Natural killer cell (primary cell): Measurements from ENCODE around the genes CNIH3, SRP9 and EPHX1.

GRCh38 chr1:224388593-224389193, 32.0 kb downstream of the CNIH4 start:
- PRO-cap: no peak

DNA sequence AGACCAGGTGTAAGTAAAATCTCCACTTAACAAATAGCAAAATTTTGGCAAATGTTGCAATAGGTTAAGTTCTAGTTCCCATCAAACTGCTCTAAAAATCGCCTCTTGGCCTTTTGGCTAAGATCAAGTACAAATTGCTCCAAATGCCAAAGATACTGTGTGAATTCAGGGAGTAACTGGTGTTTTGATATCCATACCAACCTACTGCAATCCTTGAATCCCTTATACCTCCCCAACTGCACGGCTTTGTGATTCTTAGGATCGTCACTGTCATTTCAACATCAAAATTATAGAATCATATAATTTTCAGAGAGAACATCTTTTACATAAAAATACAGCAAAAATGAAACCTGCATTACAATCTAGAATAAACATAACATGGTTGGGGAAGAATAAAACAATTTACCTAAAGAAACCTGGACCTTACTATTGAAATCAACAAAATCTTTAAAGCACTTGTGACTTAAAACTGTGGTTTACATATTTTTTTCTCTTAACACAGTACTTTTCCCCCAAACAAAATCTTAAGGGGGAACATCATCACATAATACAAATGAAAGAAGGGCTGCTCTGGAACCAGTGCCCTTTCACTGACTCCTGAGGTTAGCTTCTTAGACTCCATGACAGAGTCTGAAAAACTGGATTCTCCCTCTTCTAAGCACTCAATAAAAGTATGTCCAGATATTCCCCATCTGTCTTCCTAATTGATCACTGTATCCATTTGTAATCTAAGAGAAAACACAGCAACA, 15.7 kb downstream of the WDR26 start:
- PRO-cap: no peak

DNA sequence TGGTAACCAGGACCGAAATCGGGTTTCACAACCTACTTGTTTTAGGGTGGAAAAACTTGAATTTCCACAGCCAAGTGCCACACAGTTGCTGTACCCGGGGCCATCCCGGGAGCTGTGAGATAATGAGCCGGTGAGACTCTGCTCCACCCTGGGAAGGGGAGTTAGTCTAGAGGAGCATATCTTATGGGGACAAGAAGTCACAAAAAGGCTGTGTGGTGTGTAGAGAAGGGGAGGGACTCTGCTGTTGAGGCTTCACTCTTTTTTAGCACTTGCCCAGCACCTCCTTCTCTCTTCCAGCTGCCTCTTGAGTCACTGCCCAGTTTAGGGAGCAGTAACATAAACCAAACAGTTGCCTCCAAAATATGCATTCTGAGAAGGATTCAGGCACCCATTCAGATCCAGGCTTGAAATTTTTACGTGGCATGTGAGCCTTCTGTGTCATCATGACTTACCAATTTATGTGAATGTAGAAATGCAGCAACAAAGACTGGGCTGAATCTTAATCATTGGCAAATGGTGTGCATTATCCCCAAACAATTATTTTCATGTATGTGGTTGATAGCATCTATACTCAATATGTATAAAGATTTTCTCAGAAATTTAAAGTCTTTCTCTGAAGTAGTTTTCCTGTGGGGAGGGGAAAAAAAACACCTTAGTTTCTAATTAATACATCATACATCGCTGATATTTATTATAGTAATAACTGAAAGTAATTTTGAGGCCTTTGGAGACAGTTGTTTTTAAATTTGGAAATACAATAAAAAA, 850 bp upstream of the WDR26 start:
- PRO-cap: no peak

DNA sequence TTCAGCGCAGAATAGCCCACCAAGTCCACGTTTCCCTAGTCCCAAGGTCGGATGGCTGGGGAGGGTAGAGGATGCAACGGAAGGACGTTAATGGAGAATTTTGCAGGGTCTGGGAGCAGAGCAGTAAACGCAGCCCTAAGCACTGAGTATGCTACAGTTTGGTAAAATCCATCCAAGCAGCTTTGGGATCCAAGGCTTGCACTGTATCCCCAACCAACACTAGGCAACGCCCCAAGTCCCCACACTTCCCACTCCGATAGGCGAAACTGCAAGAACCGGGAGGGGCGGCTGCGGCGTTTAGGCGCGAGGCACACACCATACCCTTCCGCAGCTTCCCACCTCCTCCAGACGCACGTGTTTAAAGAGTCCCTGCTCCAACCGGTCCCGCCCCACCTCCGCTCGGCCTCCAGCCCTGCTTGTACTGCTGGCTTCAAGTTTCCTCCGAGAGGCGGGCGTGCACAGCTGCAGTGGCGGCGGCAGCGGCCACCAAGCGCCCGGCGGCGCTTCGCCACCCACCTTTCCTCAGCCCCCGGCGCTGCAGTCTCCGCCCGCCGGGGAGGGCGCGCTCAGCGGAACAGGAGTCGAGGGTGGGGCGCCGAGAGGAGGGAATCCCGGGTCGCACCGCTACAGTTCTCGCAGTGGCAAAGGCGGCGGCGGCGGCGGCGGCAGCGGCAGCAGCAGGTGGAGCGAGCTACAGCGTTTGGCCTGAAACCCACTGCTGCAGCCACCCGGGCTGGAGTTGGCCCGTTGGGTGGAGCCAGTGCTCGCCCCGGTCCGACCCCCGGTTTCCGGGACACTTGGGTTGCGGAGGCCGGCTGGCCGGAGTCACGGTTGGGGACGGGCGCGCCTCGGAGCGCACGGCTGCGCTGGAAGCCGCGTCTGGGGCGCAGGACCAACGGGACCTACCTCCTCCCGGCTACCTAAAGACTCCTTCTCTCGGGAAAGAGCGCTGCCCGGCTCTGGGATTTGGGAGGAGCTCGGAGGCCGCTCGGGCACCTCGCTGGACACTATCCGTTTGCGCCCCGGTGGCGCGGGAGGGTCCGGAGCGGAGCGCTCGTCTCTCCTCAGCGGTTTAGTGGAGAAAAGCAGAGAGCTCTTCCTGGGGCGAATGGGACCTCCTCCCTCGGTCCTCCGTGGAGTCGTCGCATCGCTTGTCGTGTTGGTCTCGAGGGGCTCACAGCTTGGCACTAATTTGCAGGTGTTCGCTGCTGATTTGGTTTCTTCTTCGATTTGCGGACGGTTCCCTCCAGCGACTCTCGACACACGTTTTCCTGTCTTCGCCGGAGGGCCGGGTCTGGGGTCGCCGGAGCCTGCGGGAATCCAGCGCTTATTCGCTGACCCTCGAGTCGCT, at the start of gene CNIH3:
TSS of gene CNIH3 (plus strand) at position 636 of the 1,351 bp plus-strand sequence.
- PRO-cap: no peak

- PRO-cap: no peak
These were observed 26.2 kb downstream of the LBR start for GRCh38 chr1:225401615-225402145.

DNA sequence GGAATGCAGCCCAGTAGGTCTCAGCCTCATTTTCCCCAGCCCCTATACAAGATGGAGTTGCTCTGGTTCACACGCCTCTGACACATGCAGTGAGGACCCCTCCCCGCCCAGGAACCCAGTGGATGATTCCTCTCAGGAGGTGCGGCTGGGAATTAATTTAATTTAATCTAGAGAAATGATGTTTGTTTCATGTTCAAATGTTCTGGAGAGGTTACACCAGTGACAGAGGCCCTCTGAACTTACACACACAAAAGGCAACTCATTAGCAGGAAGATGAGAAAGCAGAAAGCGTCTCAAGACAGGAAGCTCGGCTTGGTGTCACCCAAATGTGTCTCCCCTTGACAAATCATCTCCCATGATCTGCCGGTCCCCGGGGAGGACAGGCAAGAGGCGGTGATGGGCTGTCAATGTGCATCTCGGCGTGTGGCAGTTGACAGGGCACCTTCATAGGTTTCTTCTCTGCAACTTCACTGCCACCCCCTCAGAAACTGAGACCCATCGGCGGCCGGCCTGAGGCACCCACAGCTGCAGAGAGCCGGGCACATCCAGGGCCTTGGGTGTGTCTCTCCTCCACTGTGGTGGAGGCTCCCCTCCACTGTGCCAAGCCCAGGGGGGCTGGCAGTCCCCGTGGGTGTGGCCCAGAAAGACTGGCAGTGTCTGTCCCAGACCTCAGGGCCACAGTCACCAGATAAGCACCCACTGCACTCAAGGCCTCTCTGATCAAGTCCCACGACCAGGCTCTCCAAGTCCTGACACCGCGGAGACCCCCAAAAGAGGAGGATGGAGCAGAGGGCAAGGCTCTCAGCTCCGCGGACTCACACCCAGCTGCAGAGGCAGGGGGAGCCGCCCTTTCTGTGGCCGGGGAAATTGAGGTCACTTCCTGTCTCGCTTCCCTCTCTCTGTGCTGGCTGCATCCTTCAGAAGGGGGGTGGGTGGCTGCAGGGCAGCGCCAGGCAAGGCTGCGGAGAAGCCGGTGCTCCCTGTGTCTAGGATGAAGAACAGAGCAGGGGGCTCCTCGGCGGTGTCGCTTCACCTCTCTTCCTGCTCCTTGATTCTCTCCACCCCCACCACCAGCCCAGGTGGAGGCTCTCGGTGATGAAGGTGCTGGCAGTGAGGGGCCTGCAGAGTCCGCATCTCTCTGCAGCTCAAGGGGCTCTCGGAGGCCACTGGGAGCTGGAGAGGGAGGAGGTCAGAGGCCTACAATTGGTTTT, 39.5 kb upstream of the LBR start:
- PRO-cap: bidirectional peak, plus-strand start at position 414 of the sequence, minus-strand start at position 253 of the sequence; bidirectional peak, plus-strand start at position 665 of the sequence, minus-strand start at position 577 of the sequence; bidirectional peak, plus-strand start at position 920 of the sequence, minus-strand start at position 827 of the sequence

- PRO-cap: no peak
These were observed 41.9 kb upstream of the SRP9 start for GRCh38 chr1:225735495-225736278.

DNA sequence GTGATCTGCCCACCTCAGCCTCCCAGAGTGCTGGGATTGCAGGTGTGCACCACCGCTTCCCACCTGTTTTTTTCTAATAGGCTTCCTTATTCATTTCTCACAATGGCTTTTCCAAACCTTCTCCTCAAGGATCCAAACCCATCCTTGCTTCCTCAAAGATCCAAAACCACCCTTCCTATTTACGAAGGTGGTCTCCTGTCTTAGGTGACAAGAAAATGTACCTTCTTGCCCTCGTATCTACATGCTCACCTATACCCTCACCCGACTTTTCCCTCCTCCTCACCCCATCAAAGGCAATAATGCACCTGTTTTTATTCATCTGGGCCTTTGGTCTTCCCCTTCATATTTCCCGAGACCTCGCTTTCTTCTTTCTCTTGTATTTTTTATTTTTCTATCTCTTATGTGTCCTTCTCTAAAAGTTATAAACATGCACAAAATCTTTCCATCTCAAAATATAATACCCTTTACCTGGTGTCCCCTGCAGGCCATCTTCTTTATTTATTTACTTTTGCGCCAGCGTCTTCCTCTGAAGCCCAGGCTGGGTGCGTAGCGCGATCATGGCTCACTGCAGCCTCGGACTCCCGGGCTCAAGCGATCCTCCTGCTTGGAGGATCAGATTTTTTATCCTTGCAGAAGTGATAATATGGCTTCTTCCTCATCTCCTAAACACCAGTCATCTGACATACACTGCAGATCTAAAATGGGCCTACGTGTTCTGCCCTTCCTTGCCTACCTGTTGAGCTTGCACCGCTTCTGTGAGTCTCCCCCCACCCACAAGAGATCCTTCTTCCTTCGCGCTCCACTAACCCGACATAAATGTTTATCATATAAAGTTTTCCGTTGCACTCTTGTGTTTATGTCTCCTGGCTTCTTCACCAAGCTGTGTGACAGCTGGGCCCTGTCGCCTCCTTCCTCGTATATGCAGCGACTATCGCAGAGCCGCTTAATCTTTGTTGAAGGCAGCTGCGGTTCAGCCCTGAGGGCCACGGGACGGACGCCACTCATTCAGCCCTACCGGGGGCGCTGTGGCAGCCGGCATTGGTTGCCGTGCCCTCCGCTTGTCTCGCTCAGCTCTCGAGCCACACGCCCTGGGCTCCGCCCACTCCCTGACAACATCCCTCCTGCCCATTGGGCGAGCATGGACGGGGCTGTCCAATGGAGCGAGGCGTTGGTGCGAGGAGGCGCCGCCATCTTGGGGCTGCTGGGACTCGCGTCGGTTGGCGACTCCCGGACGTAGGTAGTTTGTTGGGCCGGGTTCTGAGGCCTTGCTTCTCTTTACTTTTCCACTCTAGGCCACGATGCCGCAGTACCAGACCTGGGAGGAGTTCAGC, at the start of gene SRP9:
TSS of gene SRP9 (plus strand) at position 1,184 of the 1,331 bp plus-strand sequence.
- PRO-cap: unidirectional peak, minus-strand start at position 679 of the sequence; unidirectional peak, minus-strand start at position 757 of the sequence; bidirectional peak, plus-strand start at position 1,190 of the sequence, minus-strand start at position 921 of the sequence

- PRO-cap: unidirectional peak, plus-strand start at chr1:225810124
These were observed at the start of gene EPHX1 for GRCh38 chr1:225809833-225810706. EPHX1 (plus strand) TSS chr1:225810124.

- PRO-cap: no peak
These were observed 12.6 kb downstream of the EPHX1 start for GRCh38 chr1:225822296-225823145.

- PRO-cap: no peak
These were observed 16.3 kb downstream of the TMEM63A start for GRCh38 chr1:225865822-225866412.

GRCh38 chr1:225875140-225875806, 6.9 kb downstream of the TMEM63A start:
- PRO-cap: no peak

DNA sequence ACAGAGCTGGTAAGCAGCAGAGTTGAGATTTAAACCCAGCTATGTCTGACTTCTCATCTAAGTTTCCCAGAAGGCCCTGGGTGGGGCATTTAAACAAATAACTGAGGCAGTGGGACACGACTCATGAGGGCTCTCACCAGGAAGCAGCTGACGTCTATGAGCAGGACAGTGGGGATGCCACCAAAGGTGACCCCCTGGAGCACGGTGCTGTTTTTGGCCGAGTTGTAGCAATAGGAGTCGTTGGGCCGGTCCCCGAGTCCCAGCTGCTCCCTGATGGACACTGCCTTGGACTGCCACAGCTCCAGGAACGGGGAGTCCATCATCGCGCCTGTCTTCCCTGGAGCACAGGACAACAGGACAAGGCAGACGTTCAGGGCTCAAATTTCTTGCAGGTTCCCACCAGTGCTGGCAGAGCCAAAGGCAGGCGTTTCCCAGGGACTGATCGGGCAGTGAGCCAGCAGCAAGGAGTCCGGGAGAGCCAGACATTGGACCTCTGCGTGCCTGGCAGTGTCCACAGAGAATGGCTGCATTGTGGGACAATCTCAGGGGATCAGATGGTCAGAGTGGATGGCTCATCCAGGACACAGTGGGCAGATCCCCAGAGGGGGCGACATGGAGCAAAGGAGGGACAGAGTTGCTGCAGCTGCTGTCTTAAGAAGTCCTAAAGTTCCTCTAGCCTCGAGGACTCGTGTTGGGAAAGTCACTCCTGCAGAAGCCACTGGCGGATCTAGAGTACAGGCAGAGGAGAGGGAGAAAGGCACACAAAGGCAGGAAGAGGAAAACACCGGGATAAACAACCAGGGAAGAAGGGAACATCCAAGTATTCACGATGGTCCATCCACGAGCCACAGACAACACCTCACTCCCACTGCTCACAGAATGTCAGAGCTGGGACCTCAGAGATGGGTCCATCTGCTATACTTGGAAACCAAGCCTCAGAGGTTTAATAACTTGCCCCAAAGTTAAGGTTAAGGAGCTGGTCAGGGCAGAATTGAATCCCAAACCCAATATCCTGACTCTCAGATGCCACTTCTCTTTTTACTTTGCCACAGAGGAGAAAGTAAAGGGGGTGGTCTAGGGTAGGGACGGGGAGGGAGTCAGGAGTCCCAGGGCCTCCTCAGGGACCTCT, 4.6 kb downstream of the TMEM63A start:
- PRO-cap: no peak

- PRO-cap: no peak
These were observed 3.2 kb downstream of the TMEM63A start for GRCh38 chr1:225878910-225879449.

DNA sequence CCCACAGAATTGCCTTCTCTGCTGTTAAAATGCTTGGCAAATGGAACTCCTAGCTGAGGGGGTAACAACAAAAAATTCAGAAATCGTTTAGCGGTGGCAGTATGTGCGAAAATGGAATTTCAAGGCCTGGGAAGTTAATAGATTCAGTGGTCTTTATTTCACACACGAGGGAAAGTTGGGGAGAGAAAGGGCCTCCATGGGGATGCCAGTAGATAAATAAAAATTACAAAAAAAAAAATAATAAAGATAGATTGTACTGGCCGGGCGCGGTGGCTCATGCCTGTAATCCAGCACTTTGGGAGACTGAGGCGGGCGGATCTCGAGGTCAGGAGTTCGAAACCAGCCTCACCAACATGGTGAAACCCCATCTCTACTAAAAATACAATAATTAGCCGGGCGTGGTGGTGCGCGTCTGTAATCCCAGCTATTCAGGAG, 1.2 kb upstream of the SDE2 start:
- PRO-cap: no peak

DNA sequence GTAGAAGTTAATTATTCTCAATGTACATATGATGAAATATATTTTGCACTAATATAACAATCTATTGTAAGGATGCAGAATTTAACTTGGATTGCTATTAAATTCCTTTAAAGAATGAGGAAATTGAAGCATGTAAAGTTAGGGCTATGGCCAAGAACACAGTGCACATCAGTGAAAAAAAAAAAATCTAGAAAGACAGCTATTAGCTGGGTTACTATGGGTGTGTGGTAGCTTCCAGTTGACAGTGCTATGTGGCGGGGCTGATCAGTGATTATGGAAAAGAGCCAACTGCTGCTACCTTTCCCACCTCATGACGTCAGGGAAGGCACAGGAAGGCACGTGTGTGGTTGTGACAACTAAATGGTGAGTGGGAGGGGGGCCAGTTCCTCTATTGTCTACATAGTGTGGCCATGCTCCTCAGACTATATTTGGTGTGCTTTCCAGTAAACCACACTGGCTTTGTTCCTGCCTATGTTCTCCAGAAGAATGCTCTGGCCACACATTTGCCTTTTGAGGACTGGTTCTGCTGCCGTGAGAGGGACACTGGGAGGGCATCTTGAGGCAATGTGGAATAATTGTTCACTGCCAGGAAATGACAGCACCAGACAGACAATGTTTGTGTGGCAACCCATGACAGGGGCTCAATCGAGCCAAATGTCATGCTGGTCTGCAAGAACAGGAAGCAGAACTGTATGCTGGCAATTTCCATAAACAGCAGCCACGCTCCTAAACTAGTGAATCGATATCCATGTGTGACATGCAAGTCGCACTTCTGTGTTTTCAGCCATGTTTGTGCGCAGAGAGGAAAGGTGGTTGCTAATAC, 2.9 kb upstream of the SDE2 start:
- PRO-cap: bidirectional peak, plus-strand start at position 653 of the sequence, minus-strand start at position 614 of the sequence

GRCh38 chr1:226070732-226071140, 8.2 kb downstream of the H3-3A start:
- PRO-cap: no peak

- PRO-cap: no peak
These were observed 46.5 kb downstream of the H3-3A start for GRCh38 chr1:226108993-226109342.

DNA sequence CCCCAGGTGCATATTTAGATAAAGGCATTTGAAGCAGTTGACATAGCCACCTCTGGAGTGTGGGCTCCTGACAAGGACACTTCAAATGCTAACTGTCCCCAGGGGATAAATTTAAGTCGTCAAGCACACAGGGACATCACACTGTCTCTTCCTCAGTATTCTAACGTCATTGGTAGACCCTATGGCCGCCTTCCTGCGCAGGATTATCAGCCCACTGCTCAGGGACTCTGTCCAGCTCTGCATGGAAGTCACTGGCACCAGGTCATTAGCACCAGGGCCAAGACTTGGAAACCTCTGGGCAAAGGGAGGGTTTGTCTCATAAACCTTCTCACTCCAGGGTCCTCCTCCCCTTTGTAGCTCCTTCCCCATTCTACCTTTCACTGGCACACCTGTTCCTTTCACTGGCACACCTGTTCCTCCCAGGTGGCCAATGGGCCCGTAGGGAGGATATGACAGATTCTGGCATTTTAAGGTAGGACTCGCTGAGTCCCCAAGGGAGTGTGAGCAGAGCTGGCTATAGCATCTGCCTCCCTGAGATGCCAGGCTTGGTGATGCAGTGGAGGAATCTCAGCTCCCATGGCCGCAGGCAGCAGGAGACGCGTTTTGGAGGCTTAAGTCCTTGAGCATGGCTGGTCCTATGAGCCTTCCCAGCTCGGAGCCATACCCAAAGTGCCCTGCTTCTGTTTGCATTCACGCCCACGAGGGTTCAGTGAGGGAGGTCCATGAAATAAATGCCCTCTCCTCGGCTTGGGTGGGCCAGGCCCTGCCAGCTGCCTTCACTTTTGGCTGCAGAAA, 49.0 kb downstream of the H3-3A start:
- PRO-cap: no peak

- PRO-cap: bidirectional peak, plus-strand start at chr1:226122067, minus-strand start at chr1:226121835
These were observed 59.4 kb downstream of the H3-3A start for GRCh38 chr1:226122033-226122224.